Mesenchymal stem cell of Wharton's jelly (primary cell): ENCODE data around the gene RIMBP2.

- CAGE, long polyA plus RNA, result no peak
Observed at GRCh38 chr12:126772000-126772684, 1494.8 kb upstream of the TMEM132C start.

- CAGE, long polyA plus RNA, result no peak
Observed at GRCh38 chr12:126899938-126900470, 1367.0 kb upstream of the TMEM132C start.

DNA sequence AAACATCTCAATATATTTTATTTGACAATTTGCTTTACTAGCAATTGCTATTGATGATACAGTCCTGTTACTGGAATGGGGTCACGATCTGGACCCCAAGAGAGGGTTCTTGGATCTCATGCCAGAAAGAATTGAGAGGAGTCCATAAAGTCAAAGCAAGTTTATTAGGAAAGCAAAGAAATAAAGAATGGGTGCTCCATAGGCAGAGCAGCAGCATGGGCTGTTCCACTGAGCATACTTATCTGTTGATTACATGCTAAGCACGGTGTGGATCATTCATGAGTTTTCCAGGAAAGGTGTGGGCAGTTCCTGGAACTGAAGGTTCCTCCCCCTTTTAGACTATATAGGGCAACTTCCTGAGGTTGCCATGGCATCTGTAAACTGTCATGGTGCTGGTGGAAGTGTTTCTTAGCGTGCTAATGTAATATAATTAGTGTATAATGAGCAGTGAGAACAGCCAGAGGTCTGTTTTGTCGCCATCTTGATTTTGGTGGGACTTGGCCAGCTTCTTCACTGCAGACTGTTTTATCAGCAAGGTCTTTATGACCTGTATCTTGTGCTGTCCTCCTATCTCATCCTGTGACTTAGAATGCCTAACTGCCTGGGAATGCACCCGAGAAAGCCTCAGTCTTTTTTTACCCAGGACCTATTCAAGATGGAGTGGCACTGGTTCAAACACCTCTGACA, 1359.0 kb upstream of the TMEM132C start:
- CAGE, long polyA plus RNA, result no peak

DNA sequence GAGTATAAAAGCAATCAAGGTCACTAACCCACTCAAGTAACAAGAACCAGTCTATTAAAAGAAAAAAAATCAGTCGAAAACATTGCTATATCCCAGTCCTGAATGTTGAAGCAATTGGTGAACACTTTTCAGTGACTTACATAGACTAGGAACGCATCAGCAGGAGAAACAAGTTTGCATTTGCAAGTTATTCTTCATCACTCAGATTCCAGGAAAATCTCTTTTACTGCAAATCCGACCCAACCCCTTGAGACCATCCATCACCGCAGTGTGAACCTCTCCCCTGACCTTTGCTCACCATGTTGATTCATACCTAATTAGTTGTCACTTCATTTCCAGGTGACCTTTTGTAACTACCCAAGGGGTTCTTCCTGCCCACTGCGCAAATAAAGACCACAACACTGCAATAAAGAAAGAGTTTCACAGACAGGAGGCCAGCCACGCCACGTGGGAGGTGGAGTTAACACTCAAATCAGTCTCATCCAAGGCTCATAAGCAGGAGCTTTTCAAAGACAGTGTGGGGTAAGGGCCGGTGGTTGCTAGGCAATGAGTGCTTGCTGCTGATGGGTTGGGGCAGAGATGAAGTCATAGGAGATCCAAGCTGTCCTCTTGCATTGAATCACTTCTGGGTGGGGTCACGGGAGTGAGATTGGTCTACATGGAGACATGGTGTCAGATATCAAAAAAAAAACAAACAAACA, 241.3 kb upstream of the TMEM132C start:
- CAGE, long polyA plus RNA, result no peak

DNA sequence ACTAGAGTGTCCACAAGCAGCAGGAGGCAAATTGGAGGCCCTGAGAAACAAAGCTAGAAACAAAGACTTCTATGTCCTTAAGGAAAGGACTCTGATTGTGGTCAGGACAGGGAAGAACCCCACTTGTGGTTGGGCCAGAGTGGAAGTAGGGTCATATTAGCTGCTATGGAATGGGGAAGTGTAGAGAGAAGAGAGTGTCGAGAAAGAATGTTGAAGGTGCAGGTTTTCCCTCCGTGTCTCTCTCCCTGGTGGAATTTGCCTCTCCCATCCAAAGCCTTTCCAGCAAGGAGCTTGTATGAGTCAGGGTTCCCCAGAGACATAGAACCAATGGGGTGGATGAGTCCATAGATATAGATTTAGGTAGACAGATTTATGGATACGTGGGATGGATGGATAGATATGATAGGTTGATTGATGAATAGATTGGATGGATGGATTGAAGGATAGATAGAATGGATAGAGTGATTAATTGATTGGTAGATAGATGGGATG, 219.9 kb downstream of the SLC15A4 start:
- CAGE, long polyA plus RNA, result no peak

GRCh38 chr12:128664095-128664438, 159.7 kb downstream of the SLC15A4 start:
- CAGE, long polyA plus RNA, result no peak

- CAGE, long polyA plus RNA, result no peak
Observed at GRCh38 chr12:128783113-128783729, 40.5 kb downstream of the SLC15A4 start.

GRCh38 chr12:128796369-128797096, 27.2 kb downstream of the SLC15A4 start:
- CAGE, long polyA plus RNA, result no peak

- CAGE, long polyA plus RNA, result no peak
Observed at GRCh38 chr12:128813103-128813760, 10.5 kb downstream of the SLC15A4 start.

DNA sequence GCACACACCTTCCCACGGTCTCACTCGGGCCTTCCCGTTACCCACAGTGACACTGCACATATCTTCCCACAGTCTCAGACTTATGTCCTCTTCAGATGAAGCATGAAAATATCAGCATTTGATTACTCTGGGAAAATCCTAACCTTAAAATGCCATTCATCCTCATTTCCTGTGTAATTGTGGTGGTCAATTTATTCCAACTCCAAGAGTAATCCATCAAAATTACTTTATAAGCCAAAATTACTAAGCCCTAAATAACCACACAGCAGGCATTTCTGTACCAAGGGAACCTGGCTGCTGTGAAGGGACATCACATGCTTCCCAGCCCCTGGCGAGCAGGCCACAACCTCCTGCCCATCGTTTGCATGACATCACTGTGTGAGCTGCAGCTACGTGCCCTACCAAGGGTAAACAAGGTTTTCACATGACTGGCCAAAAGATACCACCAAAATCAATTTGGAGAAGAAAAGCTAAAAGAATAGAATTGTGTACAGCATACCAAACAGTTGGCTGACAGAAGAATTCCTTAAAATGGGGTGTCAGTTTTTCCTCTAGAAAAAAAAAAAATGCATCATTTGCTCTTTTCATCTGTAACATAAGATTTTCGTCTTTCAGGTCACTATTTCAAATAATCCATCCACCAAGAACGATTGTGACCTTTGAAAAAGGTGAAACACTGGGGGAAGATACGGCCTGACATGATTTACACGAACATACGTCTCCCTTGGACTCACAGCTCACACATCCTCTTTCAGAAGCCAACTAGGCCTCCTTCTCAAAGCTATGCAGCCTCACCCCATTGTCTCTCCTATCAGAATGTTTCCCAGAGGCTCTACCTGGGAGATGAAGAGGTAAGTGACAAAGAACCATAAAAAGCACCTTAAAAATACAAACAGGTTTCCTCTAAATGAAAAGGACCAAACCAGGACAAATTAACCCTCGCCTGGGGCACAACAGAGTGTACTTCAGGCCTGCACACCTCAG, 5.9 kb downstream of the SLC15A4 start:
- CAGE, long polyA plus RNA, result no peak

GRCh38 chr12:128905078-128905629, 51.9 kb downstream of the GLT1D1 start:
- CAGE, long polyA plus RNA, result no peak

- CAGE, long polyA plus RNA, result no peak
Observed at GRCh38 chr12:128938974-128939562, 85.8 kb downstream of the GLT1D1 start.

GRCh38 chr12:128969449-128970064, 116.3 kb downstream of the GLT1D1 start:
- CAGE, long polyA plus RNA, result no peak

DNA sequence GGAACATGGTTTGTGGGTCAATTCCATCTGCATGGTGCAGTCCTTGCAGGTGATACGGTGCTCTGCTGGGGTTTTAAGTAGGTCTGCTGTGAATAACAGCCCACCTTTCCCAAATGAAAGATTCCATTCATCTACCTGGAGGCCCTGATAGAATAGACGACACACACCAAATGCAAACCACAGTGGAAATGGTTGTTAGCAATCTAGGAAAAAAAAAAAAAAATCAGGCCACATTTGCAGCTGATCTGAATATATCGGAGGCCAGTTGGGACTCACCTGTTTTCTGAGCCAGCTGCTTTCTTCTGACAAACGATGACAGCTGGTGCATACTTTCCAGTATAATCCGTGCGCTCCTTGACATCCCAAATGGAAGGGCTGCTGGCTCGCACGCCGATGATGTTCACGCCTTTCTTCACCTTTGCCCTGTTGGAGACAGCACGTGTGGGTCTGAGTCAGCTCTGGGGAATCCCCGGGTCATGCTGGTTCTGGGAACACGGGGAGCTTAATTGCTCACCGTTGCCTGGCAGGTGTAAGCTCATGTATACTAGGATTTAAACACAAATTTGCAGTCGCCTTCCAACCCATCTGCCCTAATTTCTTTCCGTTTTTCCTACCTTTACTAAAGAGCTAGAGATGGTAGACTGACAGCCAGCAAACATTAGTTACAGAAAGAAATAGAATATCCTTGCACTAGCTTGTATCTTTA, 372.9 kb downstream of the TMEM132D start:
- CAGE, long polyA plus RNA, result no peak

DNA sequence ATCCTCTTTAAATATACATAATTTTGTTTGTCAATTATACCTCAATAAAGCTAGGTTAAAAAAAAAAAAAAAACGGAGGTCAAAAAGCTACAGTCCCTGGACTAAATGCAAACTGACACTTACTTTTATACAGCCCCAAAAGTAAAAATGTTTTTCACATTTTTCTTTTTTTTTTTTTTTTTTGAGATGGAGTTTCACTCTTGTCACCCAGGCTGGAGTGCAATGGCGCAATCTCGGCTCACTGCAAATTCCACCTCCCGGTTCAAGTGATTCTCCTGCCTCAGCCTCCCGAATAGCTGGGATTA, 29.3 kb downstream of the TMEM132D start:
- CAGE, long polyA plus RNA, result no peak

GRCh38 chr12:130139957-130140549, 22.2 kb upstream of the FZD10 start:
- CAGE, long polyA plus RNA, result no peak

- CAGE, long polyA plus RNA, result no peak
Observed at GRCh38 chr12:130716125-130716875, at the start of gene RIMBP2. Gene RIMBP2 (minus strand): TSS chr12:130716299.

DNA sequence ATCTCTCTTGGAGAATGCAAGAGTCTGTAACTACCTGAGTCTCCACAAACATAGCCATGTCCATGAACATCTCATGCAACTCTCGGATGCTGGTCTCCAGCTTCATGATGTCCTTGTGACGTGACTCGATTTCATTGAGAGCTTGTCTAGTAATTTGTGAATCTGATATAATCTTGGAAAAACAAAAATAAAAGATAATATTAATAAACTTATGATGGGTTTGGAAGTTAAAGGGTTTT, 38.0 kb downstream of the STX2 start:
- CAGE, long polyA plus RNA, result no peak

DNA sequence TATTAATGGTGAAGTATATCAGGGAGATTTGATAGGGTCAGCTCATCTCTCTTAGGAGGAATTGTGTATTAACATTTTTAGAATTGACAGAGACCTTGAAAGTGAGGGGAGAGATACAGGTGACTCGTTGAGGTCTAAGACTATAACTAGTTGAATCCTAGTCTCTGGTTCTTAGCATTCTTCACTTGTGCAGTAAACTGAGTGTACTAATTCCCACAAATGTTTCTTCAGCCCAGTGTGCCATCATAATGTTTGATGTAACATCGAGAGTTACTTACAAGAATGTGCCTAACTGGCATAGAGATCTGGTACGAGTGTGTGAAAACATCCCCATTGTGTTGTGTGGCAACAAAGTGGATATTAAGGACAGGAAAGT, 2.4 kb downstream of the RAN start:
- CAGE, long polyA plus RNA, result no peak

- CAGE, long polyA plus RNA, result no peak
Observed at GRCh38 chr12:130932275-130932492, 21.5 kb upstream of the ADGRD1 start.